Monocyte (primary cell): ENCODE measurements around a stretch of chr11.

GRCh38 chr11:61477659-61478077 is 3.3 kb upstream of the PPP1R32 start:
- PRO-cap, 2 experiments, result no peak in any of the 2 experiments

GRCh38 chr11:61498648-61499293 is 9.8 kb upstream of the LRRC10B start:
- PRO-cap, 2 experiments, result no peak in any of the 2 experiments

GRCh38 chr11:61529336-61530306 is 21.1 kb downstream of the LRRC10B start:
- PRO-cap, 2 experiments, result no peak in any of the 2 experiments

GRCh38 chr11:61535301-61535886 is 26.8 kb downstream of the LRRC10B start:
- PRO-cap, 2 experiments, result no peak in any of the 2 experiments

- PRO-cap, 2 experiments, result no peak in any of the 2 experiments
Observed at GRCh38 chr11:61580021-61580655, 738 bp downstream of the SYT7 start.

DNA sequence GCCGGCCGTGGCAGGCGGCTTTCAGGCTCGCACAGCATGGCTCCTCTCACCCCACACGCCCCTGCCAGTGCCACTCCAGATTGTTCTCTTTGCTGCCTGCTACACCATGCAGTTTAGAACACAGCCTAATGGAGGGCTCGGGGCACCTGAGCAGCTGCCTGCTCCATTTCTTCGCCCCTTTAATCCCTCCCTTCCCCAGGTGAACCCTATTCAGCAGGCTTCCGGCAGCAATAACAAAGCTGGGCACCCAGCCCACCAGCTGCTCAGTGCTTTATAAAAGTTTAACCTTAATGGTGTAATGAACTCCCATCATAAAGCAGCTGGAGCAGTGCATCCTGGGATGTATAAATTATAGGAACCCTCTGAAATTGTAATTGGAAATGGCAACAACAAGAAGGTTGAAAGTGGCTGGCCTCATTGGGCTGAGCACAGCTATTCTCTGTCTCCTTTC is 10.8 kb downstream of the DAGLA start:
- PRO-cap, 2 experiments, result no peak in any of the 2 experiments

DNA sequence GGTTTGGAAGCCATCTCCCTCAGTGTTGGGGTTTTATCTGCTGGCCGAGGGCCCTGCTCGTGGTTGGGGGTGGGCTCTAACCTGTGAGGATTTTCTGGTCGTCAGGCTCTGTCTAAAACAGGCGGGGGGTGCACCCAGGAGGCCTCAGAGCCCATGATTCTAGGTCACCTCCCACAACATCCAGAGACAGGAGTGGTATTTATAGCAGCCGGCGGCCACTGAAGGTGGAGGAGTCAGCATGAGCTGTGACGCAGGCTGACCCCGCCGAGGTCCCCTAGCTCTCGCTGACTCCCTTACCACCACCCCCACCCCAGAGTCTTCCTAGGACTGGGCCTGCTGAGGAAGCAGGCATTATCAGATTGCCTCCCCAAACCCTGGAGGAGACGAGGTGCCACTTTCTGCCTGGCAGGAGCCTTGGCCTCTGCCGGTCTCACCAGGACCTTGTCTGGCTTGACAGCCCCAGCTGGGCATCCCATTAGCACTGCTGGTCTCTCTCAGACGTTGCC is 26.3 kb downstream of the DAGLA start:
- PRO-cap, 2 experiments, result no peak in any of the 2 experiments

DNA sequence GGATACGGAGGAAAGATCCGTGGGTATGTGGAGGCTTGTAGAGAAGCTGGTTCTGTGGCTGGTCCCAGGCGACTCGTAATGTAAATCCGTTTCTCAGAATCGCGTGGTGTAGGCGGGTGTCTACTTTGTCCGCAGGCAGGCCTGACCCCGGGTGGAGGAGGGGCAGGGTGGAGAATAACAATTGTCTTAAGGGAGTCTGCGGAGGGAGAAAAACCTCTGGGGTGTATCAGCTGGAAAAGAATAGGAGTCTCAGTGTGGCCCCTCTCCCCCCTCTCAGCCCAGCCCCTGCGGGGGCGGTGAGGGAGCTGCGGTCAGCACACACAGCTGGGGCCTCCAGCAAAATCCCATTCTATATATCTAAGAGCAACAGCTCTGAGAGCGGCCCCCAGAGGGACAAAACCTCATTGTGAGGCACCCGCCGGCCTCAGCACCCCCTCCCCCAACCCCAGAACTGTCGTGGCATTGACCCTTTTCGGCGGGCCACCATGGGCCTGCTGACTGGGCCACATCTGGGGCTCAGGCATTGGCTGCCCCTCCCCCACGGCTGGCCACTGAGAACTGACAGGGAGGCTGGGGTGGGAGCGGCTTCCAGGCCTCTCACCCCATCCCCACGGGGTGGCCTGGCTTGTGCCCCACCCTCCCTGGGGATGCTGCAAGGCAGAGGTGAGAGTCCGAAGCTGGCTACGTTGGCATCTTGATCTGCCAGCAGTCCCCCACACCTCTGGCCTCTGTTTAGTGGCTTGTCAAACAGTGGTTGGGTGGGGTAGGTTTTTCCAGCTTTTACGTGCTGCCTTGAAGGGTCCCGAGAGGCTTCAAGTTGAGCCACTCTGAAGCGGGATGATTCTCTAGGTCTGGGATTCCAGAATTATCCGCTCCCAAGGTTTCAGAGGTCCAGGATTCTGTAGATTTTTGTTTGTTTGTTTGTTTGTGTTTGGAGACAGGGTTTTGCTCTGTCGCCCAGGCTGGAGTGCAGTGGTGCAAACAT is 2.6 kb upstream of the MYRF start:
- PRO-cap, 2 experiments, result no peak in any of the 2 experiments

GRCh38 chr11:61791731-61792281 is 593 bp downstream of the TMEM258 start:
- PRO-cap, 2 experiments, result peak in 2 of 2 experiments; most common plus-strand start chr11:61792161 (in 2); most common minus-strand start chr11:61792047 (in 1)

DNA sequence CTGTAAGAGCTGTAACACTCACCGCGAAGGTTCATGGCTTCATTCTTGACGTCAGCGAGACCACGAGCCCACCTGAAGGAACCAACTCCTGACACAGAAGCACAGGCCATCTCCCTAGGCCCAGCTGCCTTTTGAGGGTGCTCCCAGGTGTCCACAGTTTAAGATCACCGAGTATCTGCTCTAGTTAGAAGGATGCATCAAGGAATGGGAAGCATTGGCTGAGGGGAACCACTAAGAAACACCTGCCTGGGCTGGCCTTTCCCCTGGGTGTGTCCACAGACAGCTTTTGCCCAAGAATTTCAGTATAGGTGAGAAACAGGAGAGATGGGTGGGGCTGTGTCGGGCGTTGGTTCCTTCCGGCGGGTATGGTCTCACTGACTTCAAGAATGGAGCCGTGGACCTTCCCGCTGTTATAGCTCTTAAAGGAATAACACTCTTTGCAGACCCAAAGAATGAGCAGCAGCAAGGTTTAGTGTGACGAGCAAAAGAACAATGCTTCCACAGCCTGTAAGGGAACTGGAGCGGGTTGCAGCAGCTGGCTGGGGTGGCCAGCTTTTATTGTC is 2.6 kb downstream of the FADS1 start:
- PRO-cap, 2 experiments, result peak in 2 of 2 experiments; most common minus-strand start position 415 of the sequence (in 1)

GRCh38 chr11:61961237-61962080 is 6.0 kb downstream of the FTH1 start:
- PRO-cap, 2 experiments, result peak in 2 of 2 experiments; most common plus-strand start chr11:61961496 (in 1); most common minus-strand start chr11:61961495 (in 2)

DNA sequence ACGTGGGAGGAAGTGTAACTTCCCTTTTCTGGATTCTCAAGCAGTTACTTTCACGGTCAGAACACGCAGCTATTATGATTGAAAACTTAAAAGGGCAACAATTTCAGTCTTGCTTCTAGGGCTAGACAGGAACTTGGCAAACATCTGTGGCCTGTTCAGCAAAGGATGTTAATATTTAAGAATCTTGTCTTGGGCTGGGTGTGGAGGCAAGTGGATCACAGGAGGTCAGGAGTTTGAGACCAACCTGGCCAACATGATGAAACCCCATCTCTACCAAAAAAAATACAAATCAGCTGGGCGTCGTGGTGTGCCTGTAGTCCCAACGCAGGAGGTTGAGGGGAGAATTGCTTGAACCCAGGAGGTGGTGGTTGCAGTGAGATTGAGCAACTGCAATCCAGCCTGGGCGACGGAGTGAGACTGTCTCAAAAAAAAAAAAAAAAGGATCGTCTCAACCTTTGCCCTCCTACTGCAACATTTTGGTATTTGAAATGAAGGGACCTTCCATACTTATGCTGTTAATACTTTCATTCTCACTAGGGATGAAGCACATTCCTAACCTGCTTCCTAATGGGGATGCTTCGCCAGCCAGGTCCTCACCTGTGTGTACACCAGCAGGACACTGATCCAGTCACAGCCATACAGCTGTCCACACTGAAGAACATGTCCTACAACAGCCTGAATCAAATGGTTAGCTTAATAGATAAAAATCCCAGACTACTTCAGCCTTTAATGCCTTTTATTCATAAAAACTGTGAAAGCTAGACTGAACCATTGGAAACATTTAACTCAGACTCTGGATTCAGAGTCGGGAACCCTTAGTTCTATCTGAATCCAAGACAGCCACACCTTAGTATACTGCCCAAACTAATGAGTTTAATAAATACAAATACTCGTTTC is 3.6 kb downstream of the FTH1 start:
- PRO-cap, 2 experiments, result peak in 2 of 2 experiments; most common plus-strand start position 187 of the sequence (in 2); most common minus-strand start position 331 of the sequence (in 2)

GRCh38 chr11:62146450-62146951 is 22.7 kb downstream of the INCENP start:
- PRO-cap, 2 experiments, result no peak in any of the 2 experiments

DNA sequence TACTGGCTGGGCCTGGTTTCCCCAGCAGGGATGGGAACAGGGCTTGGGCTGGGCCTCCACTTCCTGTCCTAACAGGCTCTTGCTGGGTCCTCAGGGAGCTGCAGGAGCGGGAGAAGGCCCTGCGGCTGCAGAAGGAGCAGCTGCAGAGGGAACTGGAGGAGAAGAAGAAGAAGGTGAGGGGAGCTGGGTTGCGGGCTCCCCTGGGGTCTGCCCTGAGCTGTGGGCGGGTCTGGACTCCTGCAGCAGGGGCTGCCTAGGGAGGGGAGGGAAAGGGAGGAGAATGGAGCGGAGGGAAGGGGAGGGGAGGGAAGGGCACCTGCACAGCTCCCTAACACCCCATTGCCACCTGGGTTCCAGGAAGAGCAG is 24.6 kb downstream of the INCENP start:
- PRO-cap, 2 experiments, result no peak in any of the 2 experiments

- PRO-cap, 2 experiments, result no peak in any of the 2 experiments
Observed at GRCh38 chr11:62326620-62327331, 10.5 kb upstream of the ASRGL1 start.

GRCh38 chr11:62458283-62458933 is 39.6 kb downstream of the SCGB1A1 start:
- PRO-cap, 2 experiments, result no peak in any of the 2 experiments

GRCh38 chr11:62463138-62463540 is 44.3 kb downstream of the SCGB1A1 start:
- PRO-cap, 2 experiments, result no peak in any of the 2 experiments

DNA sequence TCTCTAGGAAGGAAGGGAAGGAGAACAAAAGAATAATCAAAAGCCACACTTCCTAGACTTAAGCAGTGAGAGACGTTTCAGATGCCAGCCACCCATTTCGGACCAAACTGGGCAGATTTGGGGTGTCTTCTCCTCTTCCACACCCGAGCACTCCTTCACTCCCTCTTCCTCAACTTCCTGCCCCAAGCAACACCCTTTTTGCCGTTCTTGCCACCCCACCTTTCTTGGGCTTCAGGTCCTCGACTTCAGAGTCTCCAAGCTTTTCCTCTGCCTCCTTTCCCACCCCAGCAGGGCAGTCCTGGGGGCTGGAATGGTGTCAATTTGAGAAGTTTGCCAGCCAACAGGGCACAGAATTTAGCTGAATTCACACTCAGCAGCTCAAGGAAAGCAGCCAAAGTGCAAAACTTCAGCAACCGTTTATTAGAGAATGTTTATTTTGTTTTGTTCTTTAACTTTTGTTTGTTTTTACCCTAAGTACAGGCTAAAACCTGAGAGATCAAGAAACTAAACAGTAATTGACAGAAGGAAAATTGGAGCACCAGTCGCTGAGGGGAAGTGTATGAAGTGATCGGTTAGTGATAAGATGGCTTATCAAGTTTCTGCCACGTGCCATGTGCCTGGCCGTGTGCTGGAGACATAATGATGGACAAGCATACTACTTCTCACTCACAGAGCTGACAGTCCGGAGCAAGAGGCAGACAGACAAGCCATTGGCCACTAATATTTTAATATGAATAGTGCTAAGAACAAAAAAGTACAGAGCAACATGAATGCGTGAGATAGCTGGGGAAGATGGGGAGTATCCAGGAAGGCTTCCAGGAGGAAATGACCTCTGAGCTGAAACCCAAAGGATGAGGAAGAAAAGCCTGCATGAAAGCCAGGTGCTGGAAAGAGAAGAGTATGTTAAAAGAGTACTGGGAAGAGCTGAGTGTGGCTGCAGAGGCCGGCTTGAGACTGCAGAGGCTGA is 44.4 kb downstream of the AHNAK start:
- PRO-cap, 2 experiments, result no peak in any of the 2 experiments

DNA sequence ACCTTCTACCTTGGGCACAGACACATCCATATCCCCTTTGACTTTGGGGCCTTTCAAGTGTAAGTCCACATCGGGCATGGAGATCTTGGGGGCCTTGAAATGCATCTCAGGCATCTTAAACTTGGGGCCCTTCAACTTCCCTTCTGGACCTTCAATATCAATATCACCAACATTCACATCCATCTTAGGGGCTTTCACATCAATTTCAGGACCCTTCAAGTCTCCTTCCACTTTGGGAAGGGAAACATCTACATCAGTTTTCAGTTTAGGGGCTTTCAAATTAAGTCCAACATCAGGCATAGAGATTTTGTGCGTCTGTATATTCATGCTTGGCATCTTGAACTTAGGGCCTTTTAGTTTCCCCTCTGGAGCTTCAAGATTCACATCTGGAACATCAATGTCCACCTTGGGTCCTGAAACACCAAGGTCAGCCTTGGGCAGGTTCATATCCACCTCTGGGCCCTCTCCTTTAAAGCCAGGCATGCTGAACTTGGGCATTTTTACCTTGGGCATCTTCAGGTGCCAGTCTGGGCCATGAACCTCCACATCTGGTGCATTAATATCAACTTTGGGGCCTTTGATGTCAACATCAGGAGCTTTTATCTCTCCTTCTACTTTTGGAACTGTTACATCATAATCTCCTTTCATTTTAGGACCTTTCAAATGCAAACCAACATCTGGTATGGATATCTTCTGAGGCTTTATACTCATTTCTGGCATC is 17.1 kb downstream of the AHNAK start:
- PRO-cap, 2 experiments, result peak in 1 of 2 experiments; most common minus-strand start position 461 of the sequence (in 1)

GRCh38 chr11:62555336-62555898 is 8.8 kb upstream of the AHNAK start:
- PRO-cap, 2 experiments, result peak in 2 of 2 experiments; most common plus-strand start chr11:62555727 (in 2); most common minus-strand start chr11:62555547 (in 2)